GM19240 (cell line): ENCODE data around the gene AK1.

DNA sequence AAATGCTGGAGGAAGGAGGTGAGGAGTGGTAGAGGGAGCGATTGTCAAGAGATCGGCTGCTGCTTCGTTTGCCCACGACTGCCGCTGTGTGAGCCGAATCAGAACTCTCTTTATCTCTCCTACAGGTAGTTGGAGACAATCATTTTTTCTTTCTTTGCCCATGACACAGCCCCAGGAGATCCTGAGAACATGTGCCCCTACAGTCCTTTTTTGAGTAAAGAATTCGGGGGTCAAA is 521 bp downstream of the ZNF79 start:
- RRBS = no CpG with 5 or more reads among the region's 7 CpGs

DNA sequence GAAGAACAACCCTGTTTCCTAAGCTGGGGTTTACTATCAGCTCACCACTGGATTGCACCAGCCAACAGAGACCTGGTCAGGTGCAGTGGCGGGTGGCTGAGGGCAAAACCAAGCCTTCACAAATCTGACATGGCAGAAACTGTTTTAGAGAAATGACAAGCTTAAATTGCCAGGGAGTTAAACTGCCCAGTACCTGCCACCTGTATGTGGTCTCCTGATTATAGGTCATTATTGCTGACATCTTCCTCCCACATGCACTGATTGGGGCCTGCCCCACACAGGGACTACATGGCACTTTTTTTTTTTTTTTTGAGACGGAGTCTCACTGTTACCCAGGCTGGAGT is 2.7 kb downstream of the RPL12 start:
- RRBS = no CpG with 5 or more reads among the region's 2 CpGs

- RRBS = 93% methylated on average over 1 of the region's 12 CpGs
Measured at GRCh38 chr9:127509684-127510126, 58.4 kb downstream of the LRSAM1 start.

- RRBS = no CpG with 5 or more reads among the region's 13 CpGs
Measured at GRCh38 chr9:127517662-127518306, 51.1 kb downstream of the NIBAN2 start.

- RRBS = 59% methylated on average over 3 of the region's 6 CpGs
Measured at GRCh38 chr9:127539571-127540017, 29.3 kb downstream of the NIBAN2 start.

DNA sequence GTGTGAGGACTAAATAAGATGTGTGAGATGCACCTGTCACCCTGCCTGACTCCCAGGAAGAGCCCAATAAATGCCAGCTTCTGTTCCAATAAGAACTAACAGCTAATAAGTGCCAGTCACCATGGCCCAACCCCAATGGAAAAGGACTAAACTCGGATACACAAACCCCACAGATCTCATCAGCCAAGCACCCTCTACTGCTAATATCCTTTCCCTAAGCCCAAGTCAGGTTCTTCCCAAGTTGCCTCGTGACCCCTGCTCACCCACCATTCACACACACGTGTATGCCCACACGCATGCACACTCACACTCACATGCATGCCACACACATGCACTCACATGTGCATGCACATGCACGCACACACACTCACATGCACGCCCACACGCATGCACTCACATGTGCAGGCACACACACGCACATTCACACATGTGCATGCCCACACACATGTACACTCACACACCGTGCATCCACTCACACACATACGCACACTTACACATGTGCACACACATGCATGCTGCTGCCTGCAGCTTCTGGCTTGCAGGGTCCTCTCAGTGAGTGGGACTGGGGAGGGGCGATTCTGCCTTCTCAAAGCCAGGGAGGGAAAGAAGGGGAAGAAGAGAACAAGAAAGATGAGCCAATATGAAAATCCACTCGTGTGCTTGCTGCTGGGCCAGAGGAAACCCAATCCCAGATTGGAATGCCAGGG is 19.7 kb downstream of the NIBAN2 start:
- RRBS = no CpG with 5 or more reads among the region's 12 CpGs

GRCh38 chr9:127549743-127550464 is 19.0 kb downstream of the NIBAN2 start:
- RRBS = no CpG with 5 or more reads among the region's 13 CpGs

GRCh38 chr9:127569236-127569880 is 485 bp upstream of the NIBAN2 start:
- RRBS = no CpG with 5 or more reads among the region's 41 CpGs

DNA sequence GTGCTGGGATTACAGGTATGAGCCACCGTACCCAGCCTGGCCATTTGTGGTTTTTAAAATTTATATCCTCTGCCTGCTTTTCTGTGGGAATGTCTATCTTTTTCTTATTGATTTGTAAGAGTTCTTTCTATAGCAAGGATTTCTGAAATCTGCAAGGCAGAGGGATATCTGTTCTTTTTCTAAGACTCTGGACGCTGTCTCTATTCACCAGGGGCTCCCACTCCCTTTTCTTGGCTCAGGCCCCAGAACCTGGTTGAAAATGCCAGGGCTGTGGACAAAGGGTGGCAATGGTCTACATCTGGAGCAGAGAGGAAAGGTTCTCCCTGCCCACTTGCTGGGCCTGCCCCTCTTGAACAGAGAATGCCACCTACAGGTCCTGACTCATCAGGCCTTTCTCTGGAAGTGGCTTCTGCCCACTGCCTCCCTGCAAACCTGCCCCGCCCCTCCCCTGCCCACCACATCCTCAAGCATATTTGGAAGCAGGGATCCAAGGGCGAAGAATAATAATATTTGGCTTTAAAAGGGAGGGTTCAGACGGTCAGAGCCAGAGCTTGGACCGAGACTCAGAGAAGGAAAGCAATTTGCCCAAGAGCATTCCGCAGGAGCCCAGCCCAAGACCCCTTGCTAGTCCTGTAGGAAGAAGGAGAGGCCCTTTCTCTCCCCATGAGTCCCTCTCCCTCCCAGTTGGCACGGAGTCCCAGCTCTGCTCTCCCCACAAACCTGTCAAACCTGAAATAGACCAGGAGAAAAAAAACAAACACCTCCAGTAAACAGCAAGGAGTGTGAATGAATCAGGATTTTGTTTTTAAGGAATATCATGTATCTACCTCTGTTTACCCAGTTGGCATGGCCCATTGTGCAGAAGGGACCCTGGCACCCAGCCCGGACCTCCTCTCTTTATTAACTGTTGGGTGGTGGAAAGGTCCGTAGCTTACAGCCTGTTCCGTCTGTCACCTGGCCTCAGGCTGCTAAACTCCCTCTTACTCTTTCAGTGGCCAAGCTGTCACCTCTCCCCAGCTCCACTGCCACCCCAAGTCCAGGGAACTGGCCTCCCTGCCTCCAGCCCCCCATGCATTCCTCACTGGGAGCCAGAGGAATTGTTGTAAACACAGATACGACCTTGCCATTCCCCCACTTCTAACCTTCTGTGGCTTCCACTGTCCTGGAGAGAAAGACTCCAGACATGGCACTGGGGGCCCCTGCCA is 5.5 kb upstream of the NIBAN2 start:
- RRBS = no CpG with 5 or more reads among the region's 12 CpGs

- RRBS = 95% methylated on average over 1 of the region's 33 CpGs
Measured at GRCh38 chr9:127741678-127742271, 6.7 kb upstream of the TOR2A start.

- RRBS = 100% methylated on average over 3 of the region's 30 CpGs
Measured at GRCh38 chr9:127754047-127754404, 18.9 kb upstream of the TOR2A start.

GRCh38 chr9:127796881-127797364 is 5.8 kb upstream of the FPGS start:
- RRBS = no CpG with 5 or more reads among the region's 11 CpGs

DNA sequence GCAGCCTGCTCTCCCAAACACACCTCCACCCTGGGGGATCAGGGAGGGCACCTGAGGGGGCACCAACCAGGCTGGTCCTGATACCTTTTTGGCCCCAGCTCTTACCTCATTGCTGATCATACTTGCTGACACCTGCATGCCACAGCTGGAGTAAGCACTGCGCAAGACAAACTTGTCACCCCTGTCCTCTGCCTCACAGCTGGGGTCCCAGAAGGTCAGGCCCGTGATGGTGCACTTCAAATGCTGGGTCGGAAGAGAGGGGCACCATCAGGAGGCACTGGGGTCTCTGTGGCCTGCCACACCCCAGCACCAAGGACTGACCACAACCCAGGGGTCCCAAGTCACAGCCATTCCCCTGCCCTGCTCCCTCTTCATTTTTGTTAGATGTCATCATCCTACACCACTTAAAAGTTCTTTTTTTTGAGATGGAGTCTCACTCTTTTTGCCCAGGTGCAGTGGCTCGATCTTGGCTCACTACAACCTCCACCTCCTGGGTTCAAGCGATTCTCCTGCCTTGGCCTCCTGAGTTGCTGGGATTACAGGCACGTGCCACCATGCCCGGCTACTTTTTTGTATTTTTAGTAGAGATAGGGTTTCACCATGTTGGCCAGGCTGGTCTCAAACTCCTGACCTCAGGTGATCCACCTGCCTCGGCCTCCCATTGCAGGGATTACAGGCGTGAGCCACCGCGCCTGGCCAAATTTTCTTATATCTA is 17.3 kb downstream of the FPGS start:
- RRBS = no CpG with 5 or more reads among the region's 11 CpGs

DNA sequence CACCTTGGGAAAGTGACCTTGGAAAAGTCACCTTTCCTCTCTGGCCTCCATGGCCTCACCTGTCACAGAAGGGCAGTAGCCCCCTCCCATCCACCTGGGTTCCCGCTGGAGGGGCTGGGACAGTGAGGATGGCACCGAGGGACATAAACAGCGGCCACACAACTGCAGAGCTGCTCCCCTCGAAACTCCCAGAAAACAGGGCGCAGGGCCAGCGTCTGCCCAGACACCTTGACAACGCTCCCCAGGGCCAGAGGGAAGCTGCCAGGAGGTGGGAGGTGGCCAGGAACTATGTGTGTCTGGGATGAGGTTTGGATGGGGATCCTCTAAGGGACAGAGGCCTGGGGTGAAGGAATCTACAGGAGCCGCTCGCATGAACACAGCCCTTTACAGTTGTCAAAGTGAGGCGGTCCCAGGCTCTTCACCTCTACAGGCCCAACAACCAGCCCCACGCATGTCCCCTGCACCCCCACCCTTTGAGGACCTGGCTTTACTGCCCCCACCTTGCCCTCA is 2.6 kb downstream of the AK1 start:
- RRBS = no CpG with 5 or more reads among the region's 11 CpGs

- RRBS = 7% methylated on average over 23 of the region's 45 CpGs
Measured at GRCh38 chr9:127877555-127878021, at the start of gene AK1. Gene AK1, minus strand, starts transcription at chr9:127877675.

GRCh38 chr9:127898351-127898732 is 1.1 kb downstream of the ST6GALNAC6 start:
- RRBS = no CpG with 5 or more reads among the region's 12 CpGs

DNA sequence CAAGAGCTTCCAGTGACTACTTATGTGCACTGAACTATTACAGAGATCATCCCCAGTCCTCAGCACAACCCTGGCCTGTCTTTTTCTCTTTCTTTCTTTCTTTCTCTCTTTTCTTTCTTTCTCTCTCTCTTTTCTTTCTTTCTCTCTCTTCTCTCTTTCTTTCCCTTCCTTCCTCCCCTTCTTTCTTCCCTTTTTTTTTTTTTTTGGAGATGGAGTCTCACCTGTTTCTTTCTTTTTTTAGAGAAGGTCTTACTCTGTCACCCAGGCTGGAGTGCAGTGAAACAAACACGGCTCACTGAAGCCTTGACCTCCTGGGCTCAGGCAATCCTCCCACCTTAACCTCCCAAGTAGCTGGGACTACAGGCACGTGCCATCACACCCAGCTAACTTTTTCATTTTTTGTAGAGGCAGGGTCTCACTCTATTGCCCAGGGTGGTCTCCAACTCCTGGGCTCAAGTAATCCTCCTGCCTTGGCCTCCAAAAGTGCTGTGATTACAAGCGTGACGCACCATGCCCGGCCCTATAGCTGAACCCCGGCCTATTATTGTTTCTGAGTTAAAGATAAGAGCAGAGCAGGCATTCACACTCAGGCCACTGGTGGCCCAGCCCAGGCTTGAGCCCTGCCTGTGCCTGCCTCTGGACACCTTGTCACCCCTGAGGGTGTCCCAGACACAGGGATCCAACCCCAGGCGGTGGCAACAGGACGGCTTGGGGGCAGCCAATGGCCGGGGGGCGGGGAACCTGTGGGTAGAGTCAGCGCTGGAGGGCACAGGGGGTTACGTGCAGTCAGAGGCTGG is 4.3 kb downstream of the PIP5KL1 start:
- RRBS = no CpG with 5 or more reads among the region's 12 CpGs

GRCh38 chr9:127943432-127944084 is 5.9 kb upstream of the DPM2 start:
- RRBS = no CpG with 5 or more reads among the region's 17 CpGs

- RRBS = no CpG with 5 or more reads among the region's 13 CpGs
Measured at GRCh38 chr9:127955175-127955841, 17.7 kb upstream of the DPM2 start.

DNA sequence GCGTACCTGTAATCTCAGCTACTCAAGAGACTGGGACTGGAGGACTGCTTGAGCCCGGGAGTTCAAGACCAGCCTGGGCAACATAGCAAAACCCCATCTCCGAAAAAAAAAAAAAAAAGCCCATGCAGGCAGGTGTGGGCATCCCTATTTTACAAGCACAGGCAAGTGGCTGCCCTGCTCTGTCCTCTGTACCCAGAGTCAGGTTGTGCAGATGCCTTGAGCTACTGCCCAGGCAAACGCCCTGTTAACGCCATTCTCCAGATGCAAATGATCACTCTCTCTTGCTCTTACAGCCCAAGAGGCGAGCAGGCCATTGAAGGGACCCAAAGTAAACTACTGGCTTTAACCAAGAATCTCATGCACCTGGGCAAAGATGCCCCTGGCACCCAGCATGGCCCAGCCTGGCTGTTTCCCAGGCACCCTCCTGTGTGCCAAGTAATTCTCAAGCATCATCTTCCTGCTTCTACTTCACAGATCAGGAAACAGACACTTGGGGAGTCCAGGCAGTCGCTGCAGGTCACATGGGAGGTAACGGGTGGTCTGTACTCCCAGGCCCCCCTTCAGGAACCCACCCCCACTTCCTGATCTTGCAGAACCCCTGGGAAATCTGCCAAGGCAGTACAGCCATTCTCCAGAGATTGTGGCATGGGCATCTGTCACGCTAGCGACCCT is 14.3 kb downstream of the EEIG1 start:
- RRBS = no CpG with 5 or more reads among the region's 10 CpGs